CD14-positive monocyte (primary cell): ENCODE measurements around the genes TAF6L, PLAAT3, MACROD1, CATSPERZ and ESRRA.

GRCh38 chr11:62771094-62771898 lies at the start of gene TAF6L:
TSS of gene TAF6L (plus strand) at chr11:62771396.
- CAGE, long polyA plus RNA: no peak

- CAGE, long polyA plus RNA: no peak
Observed at GRCh38 chr11:62794014-62794853, 2.4 kb upstream of the TMEM223 start.

DNA sequence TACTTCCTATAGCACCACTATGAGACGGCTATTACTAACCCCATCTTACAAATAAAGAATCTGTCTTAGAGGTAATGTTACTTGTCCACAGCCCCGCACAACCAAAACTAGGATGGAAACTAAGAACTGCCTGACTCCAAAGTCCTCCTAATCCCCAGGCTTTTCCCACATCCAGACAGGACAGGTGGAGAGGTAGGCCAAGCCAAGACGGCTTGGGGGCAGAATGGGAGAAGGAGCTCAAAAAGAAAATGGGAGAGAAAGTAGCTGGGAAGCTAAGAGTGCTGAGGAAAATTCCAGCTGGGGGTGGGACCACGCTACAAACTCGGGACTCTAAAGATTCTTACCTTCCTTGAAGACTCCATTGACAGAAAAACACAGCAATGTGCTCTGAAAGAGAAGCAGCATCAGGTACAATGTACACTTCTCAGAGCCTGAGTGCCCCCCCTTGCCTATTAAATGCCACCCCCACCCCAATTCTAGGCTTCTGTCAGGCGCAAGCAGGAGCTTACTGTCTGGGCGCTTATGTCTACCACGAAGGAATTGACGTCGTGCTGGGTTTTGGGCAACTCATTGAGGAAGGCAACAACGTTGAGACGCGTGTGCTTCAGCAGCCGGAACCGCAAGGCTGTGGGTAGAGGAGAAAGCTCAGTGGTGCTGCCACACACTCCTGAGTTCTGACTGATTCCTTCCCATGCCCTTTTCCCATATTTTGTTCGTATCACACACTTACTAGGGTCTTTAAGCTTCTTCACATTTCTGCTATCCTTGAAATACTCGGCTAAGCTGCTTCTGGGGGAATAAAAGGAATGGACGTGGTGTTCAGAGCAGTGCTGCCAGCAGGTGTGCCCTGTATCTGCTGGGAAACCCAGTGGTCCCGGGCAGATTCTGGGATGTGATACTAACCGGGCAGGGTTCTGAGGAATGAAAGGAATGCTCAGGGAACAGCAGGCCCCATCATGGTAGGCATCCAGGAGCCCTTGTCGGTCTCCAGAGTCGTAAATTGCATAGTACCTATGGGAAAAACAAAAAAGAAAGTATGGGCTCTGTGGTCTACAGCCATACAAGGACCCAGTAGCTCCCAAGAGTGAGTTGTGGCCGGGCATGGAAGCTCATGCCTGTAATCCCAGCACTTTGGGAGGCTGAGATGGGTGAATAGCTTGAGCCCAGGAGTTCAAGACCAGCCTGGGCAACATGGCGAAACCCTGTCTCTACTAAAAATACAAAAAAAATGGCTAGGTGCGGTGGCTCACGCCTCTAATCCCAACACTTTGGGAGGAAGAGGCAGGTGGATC lies 4.2 kb upstream of the TMEM223 start:
- CAGE, long polyA plus RNA: no peak

DNA sequence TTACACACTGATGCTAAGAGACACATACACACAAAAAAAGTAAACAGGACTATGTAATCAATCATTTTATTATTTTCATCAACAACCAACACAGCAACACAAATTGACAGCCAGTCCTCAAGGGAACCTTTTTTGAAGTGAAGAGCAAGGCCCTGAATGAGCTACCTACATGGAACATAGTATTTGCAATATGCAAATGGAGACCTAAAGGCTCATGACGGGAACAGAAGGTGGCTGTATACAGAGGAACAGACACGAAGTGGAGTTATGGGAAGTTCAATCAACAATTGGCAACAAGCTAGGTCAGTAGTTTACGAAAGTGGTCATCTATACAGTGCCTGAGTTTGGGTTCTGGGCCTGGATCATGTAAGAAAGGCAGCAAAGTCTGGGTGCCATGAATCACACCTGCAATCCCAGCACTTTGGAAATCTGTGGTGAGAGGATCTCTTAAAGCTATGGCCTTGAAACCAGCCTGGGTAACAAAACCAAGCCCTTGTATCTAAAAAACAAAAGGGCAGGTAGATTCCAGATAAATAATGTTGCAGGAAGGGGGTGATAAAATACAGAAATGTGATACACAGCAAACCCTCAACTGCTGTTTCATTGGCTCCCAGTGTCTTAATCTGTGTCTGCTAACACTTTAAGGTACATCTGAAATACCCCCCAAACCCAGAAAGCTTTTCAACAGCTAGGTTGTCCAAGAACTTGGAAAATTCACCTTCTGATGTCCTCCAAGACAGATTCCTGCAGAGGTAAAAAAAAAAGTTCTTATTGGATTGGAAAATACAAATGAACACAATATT lies 12.7 kb upstream of the WDR74 start:
- CAGE, long polyA plus RNA: no peak

DNA sequence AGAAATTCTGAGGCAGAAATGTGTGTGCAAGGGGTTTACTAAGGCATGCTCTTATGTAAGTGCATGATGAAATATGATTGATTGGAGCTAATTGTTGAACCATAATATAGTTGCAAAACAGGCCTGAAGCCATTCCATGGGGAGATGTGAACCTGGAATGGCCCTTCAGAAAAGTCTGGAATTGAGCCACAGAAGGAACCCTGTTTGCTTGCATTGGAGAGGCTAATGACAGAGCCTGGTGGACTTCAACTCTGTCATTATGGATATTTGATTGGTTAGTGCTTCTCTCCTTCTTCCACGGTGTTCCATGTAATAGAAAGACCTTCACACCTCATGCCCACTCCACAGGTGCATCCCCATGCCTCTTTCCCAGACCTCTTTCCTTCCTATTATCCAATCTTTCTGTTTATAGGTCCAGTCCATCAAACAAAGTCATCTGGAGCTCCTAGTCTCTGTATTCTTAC lies 2.3 kb downstream of the SLC22A25 start:
- CAGE, long polyA plus RNA: no peak

DNA sequence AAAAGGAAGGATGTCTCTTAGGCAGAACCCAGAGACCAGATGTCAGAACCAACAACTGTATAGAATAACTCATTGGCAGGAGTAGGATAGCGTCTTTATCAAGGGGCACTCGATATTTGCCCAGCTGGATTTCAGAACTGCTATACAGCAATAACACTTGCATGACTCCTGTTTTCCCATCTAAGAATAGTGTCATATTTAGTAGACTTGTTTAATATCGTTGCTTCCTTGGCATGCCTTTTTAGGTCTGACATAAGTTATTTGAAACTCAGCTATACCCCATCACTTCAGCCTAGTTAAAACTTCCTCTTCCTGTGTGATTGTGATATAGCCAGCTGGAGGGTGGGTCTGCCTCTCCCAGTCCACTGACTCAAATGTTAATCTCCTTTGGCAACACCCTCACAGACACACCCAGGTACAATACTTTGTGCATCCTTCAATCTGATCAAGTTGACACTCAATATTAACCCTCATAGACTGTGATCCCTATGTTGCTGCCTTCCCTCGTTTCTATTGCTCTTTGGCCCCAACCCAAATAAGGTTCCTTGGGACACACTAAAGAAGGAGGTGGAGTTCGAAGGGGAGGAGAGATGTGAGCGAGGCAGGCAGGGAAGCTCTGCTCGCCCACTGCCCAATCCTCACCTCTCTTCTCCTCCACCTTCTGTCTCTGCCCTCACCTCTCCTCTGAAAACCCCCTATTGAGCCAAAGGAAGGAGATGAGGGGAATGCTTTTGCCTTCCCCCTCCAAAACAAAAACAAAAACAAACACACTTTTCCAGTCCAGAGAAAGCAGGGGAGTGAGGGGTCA lies 929 bp downstream of the SLC22A25 start:
- CAGE, long polyA plus RNA: no peak

- CAGE, long polyA plus RNA: no peak
Observed at GRCh38 chr11:63613975-63614725, at the start of gene PLAAT3. TSS of gene PLAAT3 (minus strand) at chr11:63614433.

DNA sequence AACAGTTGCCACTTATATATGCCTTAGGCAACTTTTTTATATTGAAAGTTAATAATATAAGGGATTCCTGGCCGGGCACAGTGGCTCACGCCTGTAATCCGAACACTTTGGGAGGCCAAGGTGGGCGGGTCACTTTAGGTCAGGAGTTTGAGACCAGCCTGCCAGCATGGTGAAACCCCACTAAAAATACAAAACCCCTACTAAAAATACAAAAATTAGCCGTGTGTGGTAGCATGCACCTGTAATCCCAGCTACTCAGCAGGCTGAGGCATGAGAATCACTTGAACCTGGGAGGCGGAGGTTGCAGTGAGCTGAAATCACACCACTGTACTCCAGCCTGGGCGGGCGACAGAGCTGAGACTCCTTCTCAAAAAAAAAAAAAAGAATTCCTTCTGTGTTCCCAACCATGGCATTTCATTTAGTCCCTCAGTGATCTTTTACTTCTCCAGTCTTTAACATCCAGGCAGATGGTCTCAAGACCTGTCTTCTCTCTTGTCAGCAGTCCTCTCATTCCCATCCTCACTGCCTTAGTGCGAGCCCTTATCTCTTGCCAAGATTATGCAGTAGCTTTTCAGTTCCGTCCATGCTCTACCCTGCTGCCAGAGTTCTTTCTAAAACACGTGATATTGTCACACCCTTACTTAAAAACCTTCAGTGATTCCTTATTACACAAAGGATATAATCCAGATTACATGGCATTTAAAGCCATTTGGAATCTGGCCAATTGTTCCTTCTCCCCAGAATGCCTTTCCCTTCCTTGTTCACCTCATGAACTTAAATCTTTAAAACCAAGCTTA lies 17.8 kb downstream of the RTN3 start:
- CAGE, long polyA plus RNA: no peak

DNA sequence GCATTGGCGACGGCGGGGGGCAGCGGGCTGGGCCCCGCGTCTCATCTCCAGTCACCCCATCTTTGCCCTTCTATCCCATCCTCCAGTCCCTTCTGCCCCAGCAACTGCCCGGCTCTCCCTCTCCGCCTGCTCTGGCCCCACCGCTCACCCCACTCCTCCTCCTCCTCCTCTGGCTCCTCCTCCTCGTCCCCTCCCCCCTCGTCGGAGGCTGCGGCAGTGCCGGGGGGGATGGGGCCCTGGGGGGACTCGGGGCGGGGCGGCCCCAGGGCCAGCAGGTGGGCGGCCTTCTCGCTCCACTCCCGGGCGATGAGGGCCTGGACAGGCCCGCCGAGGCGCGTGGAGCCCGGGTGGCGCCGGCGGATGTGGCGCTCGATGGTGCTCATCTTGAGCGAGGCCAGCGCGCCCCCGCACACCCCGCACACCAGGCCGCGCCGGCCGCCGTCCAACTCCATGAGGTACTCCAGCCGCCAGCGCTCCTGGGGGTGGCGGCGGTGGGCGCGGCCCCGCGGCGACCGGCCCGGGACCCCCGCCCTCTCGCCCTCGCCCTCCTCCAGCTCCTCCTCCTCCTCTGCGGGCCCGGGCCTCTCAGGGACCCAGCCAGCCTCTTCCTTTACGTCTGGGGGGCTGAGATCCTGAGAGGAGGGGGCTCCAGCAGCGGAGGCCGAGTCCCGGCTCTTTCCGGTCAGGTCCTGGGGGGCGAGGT lies 4.5 kb downstream of the ZFTA start:
- CAGE, long polyA plus RNA: no peak

DNA sequence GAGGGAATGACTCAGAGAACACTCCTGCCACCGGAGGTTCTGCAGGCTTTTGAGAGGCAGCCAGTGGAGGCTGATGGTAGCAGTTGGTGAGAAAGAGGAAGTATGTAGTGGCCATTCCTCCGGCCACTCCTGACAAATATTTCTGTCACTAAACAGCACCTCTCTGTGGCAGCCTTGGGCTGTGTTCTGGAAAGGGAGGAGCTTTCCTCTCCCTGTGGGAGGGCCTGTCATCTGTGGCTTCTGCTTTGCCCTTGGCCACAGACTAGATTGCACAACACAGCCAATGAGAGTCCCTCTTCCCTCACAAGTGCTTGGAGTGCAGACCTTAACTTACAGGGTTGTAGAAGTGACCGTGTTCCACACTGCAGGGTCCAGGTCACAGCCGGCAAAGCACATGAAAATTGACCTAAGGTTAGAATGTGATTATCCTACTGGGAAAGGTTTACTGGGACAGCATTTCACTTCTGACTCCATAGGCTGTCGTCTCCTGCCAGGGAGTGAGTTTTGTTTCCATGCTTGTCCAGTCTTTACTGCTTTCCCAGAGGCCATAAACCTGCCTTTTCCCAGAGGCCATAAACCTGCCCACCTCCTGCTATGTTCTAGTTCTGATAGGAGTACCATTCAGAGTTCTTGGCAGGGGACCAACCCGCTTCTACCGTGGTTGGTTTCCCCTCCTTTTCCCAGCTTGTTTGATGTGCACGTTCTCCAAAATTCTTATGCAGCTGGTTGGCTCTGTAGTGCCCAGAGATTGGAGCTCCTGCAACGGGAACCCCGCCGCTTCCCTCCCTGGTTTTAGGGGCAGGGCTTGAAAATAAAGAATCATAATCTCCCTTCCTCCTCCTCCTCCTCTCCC lies 33.3 kb downstream of the MARK2 start:
- CAGE, long polyA plus RNA: no peak

GRCh38 chr11:63877749-63878394 lies 39.0 kb downstream of the MARK2 start:
- CAGE, long polyA plus RNA: no peak

DNA sequence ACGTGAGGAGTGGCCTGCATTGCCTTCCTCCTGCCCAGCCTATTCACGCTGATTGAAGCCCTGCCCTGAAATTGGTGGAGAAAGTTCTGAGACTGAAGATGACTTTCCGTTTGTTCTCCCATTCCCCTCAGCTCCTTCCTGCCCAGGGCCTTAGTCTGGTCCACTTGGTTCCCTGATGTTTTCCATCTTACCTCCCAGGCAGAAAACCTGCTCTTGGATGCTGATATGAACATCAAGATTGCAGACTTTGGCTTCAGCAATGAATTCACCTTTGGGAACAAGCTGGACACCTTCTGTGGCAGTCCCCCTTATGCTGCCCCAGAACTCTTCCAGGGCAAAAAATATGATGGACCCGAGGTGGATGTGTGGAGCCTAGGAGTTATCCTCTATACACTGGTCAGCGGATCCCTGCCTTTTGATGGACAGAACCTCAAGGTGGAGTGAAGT lies 17.3 kb downstream of the RCOR2 start:
- CAGE, long polyA plus RNA: no peak

- CAGE, long polyA plus RNA: no peak
Observed at GRCh38 chr11:63900308-63901409, 16.3 kb downstream of the RCOR2 start.

DNA sequence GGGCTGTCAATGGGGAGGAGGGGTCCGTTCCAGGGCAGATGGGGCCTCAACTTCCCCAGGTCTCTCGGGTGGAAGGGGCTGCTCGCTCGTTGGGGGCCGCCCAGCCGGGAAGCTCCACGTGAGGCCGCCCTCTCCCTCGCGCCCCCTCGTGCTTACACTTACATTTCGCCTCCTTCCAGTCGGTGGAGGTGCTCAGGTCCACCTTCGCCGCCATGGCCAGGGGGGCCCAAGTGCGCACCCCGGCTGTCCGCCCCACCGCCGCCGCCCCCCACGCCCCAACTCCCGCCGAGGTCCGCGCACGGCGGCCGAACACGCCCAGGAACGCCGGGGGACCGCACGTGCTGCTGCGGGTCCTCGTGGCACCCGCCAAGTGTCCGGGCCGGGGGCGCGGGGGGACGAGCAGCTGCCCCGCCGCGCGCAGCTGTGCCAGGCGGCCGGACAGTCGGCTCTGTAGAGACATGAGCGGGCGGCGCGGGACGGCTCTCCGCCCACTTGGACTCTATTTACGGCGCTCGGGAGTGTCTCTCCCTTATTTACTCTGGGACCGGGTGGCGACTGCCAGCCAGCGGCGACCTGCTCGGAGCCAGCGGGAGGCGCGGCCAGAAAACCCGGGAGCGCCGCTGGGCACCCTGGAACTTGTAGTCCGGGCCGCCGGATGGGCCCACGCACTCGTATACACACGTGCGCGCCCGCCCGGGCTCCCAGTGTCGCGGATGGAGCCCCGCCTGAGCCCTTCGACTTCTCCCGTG lies at the start of gene MACROD1:
TSS of gene MACROD1 (minus strand) at position 579 of the 749 bp plus-strand sequence.
- CAGE, long polyA plus RNA: no peak

GRCh38 chr11:64255150-64255925 lies 4.0 kb downstream of the PLCB3 start:
- CAGE, long polyA plus RNA: no peak

DNA sequence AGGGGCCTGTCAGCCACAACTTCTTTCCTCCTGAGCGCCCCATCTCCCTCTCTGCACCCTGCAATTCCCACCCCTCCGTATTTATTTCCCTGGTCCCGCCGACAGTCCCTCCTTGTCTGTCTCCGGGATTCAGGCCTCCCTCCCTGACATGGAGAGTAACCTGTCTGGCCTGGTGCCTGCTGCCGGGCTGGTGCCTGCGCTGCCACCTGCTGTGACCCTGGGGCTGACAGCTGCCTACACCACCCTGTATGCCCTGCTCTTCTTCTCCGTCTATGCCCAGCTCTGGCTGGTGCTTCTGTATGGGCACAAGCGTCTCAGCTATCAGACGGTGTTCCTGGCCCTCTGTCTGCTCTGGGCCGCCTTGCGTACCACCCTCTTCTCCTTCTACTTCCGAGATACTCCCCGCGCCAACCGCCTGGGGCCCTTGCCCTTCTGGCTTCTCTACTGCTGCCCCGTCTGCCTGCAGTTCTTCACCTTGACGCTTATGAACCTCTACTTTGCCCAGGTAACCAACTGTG lies 788 bp downstream of the GPR137 start:
- CAGE, long polyA plus RNA: no peak

DNA sequence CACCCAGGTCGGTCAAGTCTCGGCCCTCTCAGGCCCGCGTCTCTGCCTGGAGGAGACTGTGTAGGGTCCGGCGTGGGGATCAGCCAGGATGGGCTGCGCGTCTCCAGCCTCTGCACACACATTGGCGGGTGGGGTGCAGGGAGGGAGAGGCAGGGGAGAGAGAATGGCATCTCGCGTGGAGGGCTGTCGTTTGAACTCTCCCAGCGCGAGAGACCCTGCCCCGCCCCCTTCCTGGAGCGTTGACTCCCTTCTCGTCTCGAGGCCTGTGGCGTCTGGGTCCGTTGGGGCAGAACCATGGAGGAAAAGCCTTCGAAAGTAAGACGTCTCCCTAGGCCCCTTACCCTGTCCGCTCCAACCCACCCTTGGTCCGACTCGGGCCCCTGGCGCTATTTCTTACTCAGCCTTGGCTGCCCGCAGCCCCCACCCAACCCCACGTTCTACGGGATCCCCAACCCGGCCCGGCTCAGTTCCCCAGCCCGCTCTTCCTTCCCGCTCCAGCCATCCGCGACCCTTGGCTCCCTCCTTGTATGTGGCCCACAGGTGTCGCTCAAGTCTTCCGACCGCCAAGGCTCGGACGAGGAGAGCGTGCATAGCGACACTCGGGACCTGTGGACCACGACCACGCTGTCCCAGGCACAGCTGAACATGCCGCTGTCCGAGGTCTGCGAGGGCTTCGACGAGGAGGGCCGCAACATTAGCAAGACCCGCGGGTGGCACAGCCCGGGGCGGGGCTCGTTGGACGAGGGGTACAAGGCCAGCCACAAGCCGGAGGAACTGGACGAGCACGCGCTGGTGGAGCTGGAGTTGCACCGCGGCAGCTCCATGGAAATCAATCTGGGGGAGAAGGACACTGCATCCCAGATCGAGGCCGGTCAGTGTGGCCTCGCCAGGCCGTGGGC lies at the start of gene CATSPERZ:
TSS of gene CATSPERZ (plus strand) at position 242 of the 899 bp plus-strand sequence.
- CAGE, long polyA plus RNA: no peak

DNA sequence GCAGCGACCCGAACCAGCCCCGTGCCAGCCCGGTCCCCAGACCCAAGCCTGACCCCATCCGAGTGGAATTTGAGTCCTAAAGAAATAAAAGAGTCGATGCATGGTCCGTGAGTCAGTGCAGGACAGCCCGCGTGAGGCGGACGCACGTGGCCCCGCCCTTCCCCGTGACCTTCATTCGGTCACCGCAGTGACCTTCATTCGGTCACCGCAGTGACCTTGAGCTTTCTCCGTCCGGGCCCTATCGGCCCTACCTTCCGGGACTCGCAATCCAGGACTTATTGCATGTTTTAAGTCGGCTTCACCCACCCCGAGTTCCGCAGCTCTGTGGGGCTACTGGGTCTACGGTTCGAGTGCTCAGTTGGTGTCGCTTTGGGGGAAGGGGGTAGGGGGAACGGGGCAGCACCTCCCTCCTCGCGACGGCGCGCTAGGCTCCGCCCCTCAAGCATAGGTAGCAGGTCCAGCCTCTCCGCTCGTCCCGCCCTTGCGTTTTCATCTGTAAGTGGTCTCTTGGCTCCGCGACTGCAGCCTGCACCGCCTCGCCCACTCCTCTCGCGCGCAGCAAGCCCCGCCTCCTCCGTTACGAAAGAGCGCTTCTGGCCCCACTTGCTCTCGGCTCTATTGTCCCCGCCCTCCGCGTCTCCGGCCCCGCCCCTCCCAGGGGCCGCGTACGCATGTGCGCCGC lies 516 bp upstream of the ESRRA start:
- CAGE, long polyA plus RNA: no peak

DNA sequence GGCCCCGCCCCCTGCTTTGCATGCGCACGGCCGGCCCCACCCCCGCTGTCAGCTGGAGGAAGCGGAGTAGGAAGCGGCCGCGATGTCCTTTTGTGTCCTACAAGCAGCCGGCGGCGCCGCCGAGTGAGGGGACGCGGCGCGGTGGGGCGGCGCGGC lies at the start of gene ESRRA:
TSS of gene ESRRA (plus strand) at position 48 of the 156 bp plus-strand sequence.
- CAGE, long polyA plus RNA: no peak

DNA sequence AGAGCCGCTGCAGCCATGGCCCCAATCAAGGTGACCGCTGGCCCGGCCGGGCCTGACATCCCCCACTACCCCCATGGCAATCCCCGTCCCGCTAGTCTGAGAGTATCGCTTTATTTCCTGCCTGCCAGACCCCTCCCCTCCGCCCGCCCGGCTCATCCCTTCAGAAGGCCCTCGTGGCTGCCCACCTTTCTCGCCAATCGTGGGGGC lies 339 bp downstream of the PRDX5 start:
- CAGE, long polyA plus RNA: no peak